Right cardiac atrium (tissue), 1 donor: ENCODE results near the gene PTPN21.

GRCh38 chr14:87963260-87963718 is 29.7 kb downstream of the GALC start:
- PRO-cap: no peak

DNA sequence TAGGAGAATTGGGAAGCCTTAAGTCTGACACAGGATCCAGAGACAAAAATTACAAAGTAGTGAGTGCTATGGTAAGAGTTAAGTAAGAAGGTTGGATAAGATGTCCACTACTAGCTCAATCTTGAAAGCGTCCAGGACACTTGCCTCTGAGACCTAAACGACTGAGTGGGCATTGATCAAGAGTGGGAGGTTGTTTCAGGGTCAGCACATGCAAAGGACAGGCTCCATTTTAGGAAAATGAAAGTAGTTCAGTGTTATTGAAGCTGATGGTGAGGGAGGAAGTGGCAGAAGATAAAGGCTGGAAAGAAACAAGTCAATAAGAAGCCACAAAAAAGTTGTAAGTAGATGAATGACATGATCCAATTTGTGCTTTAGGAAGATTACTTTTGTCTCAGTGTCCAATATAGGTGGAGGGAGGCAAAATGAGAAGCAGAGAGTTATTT is 21.9 kb downstream of the GPR65 start:
- PRO-cap: no peak

DNA sequence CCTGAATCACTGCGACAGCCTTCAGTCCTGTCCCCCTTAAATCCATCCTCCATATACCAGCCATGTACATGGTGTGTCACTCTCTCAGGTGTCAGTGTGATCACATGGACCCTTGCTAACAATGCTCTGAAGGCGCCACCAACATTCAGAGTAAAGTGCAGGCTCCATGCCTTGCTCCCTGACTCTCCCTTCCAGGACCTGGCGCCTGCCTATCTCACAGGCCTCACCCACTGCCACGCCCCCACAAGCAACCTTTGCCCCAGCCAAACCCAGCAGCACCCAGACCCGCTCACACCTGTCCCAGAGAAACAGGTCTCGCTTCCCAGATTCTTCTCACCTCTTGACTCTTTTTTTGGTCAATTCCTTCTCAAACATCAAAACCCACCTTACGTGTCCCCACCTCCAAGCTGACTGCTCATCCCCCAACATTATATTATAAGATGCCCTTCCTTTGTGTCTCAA is 52.3 kb downstream of the KCNK10 start:
- PRO-cap: no peak

- PRO-cap: bidirectional peak, plus-strand start at chr14:88554838, minus-strand start at chr14:88554550; bidirectional peak, plus-strand start at chr14:88554911, minus-strand start at chr14:88554980
Measured at GRCh38 chr14:88554449-88555340, at the start of gene PTPN21. TSS of gene PTPN21 (minus strand) at chr14:88555007.

- PRO-cap: no peak
Measured at GRCh38 chr14:88834731-88835704, 10.6 kb downstream of the TTC8 start.

- PRO-cap: no peak
Measured at GRCh38 chr14:89284341-89285021, 132.6 kb downstream of the FOXN3 start.

GRCh38 chr14:89305016-89305937 is 111.8 kb downstream of the FOXN3 start:
- PRO-cap: no peak

DNA sequence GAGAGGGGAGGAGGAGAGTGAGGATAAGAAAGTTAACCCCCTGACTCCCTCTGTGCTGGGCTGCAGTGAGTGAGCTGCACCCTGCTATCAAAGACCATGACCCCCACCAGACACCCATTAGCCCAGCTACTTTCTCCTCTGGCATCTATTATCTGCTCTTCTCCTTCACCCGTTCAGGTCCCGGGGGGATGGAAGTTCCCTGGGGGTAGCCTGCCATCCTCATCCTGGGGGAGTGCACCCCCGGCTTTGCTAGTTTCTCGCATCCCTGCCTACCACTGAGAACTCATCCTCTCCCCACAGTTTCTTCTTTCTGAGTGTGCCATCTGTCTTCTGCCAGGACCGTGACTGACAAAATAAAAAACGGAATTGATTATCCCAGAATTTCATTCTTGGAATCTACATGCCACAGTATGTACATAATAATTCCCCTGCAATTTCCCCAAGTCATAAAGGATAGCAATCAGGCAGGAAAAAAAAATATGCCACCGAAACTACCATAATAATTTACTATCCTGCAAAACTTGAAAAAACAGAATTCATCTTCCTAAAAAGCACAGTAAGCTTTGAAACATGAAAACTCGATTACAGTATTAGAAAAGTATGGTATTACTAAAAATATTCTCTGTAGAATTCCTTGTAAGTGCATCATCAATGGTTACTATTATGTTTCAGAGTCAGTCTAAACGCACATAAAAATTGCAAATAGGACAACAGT is 45.1 kb downstream of the FOXN3 start:
- PRO-cap: no peak

DNA sequence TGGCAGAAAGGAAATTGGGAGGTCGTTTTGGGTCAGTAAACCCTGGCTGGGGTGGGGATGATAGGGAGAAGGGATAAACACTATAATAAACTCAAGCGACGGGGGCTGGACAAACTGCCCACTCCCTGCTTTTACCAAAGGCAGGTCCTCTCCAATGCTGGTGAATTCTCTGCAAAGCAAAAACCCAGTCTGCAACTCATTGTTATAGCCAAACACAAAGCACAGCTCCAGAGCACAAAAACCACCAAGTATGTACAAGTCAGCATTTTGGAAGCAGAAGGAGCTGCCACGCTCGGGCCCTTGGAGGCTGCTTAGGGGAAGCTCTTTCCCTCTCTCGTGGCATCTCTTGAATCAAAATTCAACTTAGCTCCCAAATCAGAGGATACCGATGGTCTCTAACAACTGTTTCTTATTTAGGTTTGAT is 158.3 kb upstream of the FOXN3 start:
- PRO-cap: no peak

DNA sequence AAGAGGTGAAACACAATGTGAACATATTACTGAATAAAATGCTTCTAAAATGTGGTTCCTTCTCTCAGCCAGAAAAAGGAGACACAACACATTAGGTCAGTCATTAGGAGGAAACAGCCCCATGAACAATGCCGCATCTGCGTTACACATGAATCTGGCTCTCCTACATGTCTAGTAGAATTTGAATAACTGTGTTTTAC is 51.7 kb downstream of the EFCAB11 start:
- PRO-cap: no peak

DNA sequence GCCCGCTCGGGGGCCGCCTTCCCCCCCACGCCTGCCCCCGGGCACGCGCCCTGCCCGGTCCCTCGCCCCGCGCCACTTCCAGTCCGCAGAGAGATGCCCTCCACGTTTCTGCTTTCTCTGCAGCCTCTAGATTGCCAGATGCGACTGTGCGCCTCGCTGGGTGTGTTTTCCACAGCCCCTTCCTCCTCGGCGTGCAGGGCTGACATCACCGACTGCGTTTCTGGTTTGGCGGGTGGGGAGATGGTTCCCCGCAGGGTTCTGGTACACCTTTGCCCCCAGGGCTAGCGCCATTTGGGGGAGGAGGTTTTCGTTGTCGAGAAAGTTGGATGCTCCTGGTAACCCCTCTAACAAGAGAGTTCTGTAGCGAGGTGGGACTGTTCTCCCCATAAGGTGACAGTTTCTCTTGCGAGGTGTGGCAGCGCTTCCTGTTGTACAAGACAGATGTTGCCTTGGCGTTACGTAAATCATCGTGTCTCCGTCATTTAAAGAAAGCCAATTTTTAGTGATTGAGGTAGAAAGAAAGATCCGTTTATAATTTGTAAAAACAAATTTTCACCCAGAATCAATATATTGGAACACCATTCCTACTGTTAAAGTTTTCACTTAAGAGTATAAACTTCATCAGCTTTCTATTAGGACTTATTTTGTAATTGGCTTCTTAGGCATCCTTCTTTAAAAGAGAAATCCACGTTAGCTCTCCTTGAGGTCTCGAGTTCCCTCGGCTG is 1.7 kb downstream of the CALM1 start:
- PRO-cap: no peak

GRCh38 chr14:90401904-90402505 is 5.2 kb downstream of the CALM1 start:
- PRO-cap: no peak

DNA sequence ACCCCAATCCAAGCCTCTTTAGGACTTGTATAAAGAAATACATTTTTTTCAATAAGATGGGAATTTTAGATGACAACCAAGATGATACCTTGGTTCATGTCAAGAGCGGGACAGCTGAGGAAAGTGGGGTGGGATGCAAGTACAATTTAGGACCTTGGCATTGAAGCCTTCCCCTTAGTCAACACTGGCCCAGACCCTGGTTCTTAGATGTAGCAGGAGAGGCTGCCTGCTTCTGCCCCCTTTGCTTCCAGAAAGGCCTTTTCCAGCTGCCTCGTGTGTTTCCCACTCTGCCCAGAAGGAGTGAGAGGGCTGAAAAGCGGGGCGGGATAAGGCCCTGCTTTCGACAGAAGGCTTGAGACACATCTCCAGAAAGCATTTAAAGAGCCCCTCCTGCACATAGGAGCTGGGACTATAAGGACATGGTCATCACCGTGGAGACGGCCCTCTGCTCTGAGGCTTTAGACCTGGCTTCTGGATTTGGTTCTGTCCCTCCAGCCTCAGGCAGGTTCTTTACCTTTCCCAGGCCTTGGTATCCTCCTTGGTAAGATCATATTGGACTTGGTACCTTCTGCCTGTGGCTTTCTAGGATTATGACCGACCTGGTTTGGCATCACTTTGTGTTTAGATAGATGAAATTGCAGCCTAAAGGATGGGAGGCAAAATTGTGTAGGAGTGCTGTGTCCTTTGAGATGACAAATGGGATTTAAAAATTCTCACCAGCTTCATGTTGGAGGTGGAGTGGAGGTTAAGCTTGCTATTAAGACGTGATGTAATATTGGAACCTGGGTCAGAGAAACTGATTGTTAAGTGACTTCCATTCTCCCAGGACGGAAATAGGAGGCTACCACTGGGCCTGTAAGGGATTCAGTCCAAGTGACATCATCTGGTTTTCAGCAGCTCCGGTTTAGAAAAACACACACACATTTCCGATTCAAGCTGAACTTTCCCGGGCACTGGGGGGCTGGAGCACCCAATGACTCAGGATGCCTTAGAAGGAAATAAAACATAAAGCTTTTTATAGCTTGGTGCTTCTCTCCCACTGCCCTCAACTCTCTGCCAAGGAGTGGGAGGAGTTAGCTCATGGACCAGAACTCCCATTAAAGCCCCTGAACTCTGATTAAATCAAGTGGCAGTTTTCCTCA is 12.1 kb downstream of the CALM1 start:
- PRO-cap: no peak

DNA sequence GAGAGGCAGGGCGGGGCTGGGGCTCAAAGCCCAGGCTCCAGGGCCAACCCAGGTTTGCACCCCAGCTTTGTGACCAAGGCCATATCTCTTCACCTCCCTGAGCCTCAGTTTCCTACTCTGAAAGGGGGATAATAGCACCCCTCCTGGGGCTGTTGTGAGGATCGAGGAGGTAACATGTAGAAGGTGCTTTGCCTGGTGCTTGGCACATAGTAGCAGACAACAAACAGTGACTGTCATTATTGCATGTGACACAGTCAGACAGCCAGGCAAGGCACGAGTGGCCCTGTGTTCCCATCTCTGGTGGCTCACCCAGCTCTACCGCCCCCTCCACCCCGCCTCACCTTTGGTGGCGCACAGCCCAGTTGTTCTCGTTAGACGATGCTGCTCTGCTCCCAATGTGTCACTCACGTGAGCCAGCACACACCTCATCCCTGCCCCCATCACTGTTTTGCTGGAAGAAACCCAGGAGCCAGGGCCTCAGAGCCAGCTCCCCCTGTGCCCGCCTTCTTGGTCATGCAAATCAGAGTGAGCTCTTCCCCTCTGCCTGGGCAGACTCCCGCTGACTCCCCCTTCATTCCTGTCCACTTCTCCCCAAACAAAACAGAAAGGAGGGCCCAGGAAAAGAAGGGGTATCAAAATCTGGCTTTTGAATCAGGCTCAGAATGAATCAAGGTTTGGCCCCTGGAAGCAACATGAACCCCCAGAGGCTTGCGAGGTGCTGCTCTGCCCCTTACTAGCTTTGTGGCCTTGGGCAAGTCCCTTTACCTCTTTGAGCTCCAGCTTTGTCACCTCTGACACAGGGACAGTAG is 113.4 kb downstream of the CALM1 start:
- PRO-cap: no peak

DNA sequence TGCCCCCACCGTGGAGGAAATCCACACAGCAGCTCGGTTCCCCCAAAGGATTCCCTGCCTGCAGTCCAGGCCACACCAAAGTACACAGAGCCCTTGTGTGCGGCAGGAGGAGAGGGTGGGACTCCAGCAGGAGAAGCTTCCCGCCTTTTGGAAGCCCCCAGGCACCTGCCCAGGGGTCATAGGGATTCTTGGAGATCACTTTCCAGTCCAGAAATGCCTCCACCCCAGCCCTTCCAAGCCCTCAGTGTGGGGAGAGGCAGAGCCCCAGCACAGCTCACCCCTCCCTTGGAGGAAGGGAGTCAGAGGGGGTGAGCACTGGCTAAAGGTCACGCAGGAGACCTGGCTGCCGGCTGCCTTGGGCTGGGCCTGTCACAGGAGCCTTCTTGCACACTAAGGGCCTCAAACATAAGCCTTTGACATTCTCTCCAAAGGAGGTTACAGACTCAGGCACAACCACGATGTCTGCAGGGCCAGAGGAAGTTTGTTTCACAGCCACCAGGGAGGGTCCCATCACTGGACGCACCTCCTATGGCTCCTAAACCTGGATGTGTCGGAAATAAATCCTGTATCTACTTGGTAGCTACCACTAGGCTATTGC is 115.8 kb downstream of the CALM1 start:
- PRO-cap: no peak

- PRO-cap: no peak
Measured at GRCh38 chr14:90534723-90535280, 138.0 kb downstream of the CALM1 start.

DNA sequence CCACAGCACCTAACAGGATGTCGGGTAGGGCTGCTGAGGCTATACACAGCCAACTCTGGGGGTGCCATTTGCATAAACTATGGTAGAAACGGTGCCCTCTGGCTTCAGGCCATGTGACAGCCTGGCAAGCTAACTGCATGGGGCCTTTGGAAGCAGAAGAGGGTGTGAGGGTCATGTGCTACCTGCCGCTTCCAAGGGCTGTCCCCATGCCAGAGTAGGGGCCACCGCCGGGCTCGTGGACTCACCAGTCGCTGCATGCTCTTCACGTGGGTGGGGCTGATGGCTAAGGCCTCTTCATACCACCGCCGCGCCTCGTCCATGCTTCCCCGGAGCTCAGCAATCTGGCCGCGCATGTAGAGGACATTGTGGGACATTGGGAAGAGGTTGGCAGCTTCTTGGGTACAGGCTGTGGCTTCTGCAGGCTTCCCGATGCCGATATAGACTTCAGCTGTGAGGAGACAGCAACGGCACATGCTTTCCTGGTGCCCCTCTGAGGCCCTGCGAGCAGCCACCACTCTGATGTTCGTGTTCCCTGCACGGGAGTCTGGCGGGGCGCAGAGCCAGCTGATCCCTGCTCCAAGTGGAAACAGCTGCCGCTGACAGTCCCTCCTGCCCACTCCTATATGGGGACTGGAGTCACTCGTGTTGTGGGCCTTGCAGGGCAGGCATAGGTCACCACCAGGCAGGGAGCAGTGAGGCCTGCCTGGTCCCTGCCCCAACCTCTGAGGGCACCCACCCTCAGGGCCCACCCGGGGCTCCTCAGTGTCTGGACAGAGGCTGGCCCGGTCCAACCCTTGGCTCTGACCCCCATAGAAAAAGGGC is 181.2 kb downstream of the CALM1 start:
- PRO-cap: no peak

DNA sequence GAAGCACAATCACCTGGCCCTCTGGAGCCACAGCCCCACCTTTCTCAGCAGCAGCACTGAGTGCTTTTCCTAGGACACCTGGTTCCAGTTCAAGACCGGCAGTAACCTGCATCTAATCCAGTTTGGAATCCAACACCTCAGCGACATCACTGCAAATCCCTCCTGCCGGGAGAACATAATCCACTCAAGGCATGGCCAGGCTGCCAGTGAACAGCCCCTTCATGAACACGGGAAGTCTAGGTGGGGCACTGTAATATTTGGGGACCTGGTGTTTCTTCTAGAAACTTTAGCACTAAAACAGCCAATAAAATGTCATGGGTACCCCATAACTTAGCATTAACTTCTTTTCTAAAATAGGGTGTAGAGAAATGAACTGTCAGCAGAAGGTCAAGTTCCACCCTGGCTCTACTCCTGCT is 76.9 kb downstream of the TTC7B start:
- PRO-cap: no peak

GRCh38 chr14:90795694-90796257 is 20.5 kb downstream of the TTC7B start:
- PRO-cap: no peak

- PRO-cap: no peak
Measured at GRCh38 chr14:90801297-90801598, 15.0 kb downstream of the TTC7B start.